Panc1 (cell line): ENCODE results near the gene POFUT2.

- RRBS, 2 experiments = no CpG with 5 or more reads among the region's 12 CpGs
Measured at GRCh38 chr21:44908392-44908899, 12.3 kb downstream of the ITGB2 start.

DNA sequence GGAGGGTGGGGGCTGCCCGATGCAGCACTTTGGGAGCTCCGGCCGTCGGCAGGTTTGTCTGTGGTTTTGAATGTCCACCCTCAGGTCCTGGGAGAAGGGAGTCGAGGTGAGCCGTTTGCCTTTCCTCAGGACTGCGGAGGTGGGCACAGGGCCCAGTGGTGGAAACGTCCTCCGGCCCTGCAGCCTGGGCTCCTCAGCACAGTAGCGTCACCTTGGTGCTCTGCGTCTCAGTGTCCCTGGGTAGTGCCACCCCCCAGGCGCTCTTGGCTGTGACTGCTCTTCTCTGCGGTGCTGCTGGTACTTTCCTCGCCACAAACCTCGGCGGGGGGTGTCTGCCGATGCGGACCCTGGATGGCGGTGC lies 14.6 kb downstream of the SLX9 start:
- RRBS, 2 experiments = no CpG with 5 or more reads among the region's 19 CpGs

GRCh38 chr21:45050023-45051023 lies 24.1 kb upstream of the ADARB1 start:
- RRBS, 2 experiments = no CpG with 5 or more reads among the region's 27 CpGs

DNA sequence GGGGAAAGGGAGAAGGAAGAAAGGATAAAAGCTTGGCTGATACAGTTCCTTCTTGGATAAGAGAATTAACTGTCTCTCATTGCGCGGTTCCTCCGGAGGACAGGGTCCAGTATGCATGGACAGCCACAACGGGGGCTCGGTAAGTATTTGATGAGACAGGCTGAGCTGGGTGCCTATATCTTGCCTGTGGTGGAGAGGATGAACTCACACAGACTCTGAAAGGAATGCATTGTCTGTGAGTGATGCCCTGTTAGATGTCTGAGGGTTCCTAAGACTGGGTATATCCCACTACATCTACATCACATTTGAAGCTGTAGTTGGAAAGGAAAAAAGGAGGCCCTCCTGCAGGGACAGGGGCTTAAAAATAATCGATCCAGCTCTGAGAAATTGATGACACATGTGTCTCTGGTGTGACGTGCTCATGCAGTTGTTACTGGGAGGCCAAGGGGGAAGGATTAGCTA lies 1.8 kb downstream of the ADARB1 start:
- RRBS, 2 experiments = no CpG with 5 or more reads among the region's 7 CpGs

DNA sequence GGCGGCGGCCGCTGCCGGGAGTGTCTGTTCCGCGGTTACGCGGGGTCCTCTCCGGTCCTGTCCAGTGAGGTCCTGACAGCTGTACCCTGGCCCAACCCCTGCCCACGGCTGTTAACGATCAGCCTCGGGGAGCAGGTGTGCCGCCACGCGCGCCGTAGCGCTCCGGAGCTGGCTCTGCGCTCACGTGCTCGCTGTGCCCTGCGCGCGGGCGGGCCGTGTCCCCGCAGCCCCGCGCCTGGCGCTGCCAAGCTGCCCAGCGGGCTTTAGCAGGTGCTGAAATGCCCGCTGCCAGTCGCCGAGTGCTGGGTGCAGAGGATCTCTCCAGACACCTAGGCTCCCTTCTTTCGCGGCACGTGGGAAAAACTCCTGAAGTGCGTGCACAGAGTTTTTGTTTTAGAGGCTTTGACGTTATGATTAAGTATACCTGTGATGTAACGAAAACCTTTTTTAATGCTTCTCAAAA lies 26.7 kb downstream of the ADARB1 start:
- RRBS, 2 experiments = 97% methylated on average over 4 to 16 of the region's 41 CpGs

GRCh38 chr21:45249745-45250163 lies 37.9 kb downstream of the POFUT2 start:
- RRBS, 2 experiments = no CpG with 5 or more reads among the region's 5 CpGs

DNA sequence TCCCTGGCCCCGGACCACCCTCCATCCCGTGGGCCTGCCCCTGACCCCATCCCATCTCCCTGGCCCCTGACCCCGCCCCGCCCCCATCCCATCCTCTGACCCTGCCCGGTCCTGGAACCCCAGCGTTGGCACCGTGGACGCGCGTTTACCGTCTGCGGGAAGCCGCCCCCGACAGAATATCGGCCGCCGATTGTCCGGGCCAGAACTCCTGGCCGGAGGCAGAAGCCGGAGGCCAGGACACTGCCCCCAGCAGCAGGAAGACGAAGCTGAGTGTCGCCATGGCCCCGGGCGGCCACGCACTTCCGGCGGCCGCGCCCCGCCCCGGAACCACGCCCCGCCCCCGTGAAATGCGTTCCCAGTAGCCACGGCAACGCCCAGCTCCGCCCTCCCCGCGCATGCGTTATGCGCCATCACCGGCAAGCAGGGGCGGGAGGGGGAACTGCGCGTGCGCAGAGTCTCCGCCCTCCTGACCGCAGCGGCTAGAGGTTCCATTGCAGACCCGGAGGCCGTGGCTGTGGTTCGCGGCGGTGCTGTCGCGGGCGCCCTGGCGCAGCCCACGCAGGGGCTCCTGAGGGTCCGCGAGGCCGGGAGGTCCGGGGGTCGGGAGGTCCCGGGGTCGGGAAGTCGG lies at the start of gene POFUT2:
POFUT2 (minus strand) TSS at position 304 of the 628 bp plus-strand sequence.
- RRBS, 2 experiments = under 1 to 4% methylated on average over 49 of the region's 68 CpGs

GRCh38 chr21:45302008-45303062 lies 14.6 kb upstream of the POFUT2 start:
- RRBS, 2 experiments = 92% methylated on average over 9 to 13 of the region's 58 CpGs

GRCh38 chr21:45374371-45375058 lies 30.4 kb upstream of the COL18A1 start:
- RRBS, 2 experiments = no CpG with 5 or more reads among the region's 13 CpGs

GRCh38 chr21:45411318-45412048 lies 6.5 kb downstream of the COL18A1 start:
- RRBS, 2 experiments = 13 to 55% methylated on average over 2 of the region's 32 CpGs

DNA sequence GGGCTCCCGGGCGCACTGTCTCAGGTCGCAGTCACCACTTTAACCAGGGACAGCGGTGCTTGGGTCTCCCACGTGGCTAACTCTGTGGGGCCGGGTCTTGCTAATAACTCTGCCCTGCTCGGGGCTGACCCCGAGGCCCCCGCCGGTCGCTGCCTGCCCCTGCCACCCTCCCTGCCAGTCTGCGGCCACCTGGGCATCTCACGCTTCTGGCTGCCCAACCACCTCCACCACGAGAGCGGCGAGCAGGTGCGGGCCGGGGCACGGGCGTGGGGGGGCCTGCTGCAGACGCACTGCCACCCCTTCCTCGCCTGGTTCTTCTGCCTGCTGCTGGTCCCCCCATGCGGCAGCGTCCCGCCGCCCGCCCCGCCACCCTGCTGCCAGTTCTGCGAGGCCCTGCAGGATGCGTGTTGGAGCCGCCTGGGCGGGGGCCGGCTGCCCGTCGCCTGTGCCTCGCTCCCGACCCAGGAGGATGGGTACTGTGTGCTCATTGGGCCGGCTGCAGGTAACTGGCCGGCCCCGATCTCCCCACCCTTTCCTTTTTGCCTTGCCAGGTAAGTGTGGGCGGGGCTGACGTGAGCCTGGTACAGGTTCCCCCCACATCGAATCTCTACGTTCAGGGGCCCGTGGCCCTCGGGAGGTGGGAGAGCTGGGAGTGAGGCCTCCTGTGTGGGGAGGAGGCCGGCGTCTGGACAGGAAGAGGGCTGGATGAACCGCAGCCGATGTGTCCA lies 51.6 kb downstream of the COL18A1 start:
- RRBS, 2 experiments = 58 to 87% methylated on average over 15 to 21 of the region's 50 CpGs

- RRBS, 2 experiments = 60 to 78% methylated on average over 4 of the region's 11 CpGs
Measured at GRCh38 chr21:45459652-45460093, 54.7 kb downstream of the COL18A1 start.

DNA sequence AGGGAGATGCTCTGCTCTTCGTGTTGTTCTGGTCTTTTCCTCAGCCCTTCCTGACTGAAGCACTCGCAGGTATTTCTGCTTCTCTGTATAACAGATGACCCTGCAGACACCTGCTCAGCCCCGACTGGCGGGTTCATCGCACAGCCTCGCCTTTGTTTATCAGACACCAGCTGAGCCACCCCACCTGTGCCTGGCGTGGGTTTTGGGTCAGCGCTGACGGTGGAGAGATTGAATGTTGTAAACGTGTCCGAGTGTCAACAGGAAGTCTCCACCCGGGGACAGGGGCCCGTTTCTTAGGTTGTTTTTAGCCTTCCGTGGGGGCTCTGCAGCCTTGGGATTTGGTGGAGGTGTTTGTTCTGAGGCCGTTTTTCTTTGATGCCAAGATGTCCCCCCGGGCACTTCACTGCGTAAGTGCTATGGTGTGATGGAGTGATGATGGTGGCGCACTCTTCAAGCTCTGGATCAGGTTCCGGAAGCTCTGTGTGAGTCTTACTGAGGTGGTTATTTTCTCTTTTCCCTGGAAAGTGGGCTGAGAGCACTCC lies 60.2 kb downstream of the COL18A1 start:
- RRBS, 2 experiments = 57 to 60% methylated on average over 4 to 7 of the region's 19 CpGs

GRCh38 chr21:45468286-45468785 lies 63.4 kb downstream of the COL18A1 start:
- RRBS, 2 experiments = 36% methylated on average over 2 of the region's 29 CpGs; no CpG with 5 or more reads in 1 of the 2 experiments

DNA sequence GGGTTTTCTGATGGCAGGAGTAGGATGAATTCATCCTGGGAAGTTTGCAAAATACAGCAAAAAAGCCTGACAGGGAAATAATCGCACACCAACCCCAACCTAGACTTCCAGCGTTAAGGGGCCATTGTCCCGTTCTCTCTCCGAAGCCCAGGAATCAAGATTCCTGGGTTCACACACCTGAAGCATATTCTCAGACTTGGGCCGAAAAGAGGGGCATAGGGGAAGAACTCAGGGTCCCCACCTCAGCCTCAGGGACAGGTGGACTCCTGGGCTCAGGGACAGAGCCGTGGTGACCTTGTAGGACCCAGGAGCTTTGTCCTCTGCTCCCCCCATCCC lies 53.7 kb downstream of the SLC19A1 start:
- RRBS, 2 experiments = no CpG with 5 or more reads among the region's 6 CpGs

DNA sequence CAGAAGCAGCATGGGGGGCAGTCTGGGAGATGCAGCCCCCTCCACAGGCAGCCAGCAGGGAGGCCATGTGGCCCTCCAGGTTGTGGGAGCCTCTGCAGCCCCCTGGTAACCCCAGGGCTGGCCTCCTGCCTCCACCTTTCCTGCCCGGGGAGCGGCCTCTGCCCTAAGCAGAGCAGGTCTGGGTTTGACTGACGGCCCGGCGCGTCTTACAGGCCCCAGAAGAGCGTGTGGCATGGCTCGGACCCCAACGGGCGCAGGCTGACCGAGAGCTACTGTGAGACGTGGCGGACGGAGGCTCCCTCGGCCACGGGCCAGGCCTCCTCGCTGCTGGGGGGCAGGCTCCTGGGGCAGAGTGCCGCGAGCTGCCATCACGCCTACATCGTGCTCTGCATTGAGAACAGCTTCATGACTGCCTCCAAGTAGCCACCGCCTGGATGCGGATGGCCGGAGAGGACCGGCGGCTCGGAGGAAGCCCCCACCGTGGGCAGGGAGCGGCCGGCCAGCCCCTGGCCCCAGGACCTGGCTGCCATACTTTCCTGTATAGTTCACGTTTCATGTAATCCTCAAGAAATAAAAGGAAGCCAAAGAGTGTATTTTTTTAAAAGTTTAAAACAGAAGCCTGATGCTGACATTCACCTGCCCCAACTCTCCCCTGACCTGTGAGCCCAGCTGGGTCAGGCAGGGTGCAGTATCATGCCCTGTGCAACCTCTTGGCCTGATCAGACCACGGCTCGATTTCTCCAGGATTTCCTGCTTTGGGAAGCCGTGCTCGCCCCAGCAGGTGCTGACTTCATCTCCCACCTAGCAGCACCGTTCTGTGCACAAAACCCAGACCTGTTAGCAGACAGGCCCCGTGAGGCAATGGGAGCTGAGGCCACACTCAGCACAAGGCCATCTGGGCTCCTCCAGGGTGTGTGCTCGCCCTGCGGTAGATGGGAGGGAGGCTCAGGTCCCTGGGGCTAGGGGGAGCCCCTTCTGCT lies 30.0 kb downstream of the SLC19A1 start:
- RRBS, 2 experiments = 34 to 58% methylated on average over 10 of the region's 39 CpGs

DNA sequence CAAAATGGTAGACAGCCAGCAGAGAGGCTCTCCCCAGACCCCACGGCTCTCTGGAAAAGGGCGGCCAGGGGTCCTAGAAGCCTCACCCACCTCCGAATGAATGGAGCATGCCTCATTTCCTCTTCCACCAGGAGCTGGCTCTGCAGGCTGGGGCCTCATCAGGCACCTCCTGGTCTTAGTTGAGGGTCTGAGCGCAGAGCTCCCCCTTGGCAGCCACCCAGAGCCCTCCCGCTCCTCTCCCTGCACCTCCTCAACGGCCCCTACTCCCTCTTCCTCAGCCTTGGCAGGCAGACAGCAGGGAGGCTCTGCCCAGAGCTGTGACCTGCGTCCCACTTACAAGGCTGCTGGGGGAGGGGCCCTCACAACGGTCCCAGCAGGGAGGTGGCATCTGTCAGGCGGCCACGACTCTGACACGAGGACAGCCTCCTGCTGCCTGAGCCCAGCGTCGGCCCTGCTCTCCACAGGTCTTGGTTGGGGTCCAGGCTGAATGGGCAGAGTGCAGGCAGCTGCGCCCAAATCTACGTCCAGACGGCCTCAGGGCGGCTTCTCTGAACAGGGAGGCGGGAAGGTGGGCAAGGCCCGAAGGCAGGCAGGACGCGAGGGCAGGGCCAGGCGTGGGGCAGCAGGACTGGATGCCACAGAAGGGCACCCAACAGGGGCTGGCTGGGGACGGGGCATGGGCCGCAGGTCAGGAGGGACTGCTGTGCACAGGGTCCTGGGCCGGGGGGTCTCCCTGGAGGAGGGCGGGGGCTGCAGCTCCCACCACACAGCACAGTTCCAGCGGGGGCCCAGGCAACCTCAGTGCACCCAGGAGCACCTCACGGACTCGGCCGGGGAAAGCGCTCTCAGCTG lies 7.6 kb downstream of the SLC19A1 start:
- RRBS, 2 experiments = 100% methylated on average over 2 of the region's 31 CpGs; no CpG with 5 or more reads in 1 of the 2 experiments

GRCh38 chr21:45554824-45555246 lies 12.6 kb upstream of the SLC19A1 start:
- RRBS, 2 experiments = no CpG with 5 or more reads among the region's 46 CpGs

GRCh38 chr21:45642326-45643326 lies 899 bp upstream of the PCBP3 start:
- RRBS, 2 experiments = 90 to 93% methylated on average over 49 of the region's 112 CpGs

DNA sequence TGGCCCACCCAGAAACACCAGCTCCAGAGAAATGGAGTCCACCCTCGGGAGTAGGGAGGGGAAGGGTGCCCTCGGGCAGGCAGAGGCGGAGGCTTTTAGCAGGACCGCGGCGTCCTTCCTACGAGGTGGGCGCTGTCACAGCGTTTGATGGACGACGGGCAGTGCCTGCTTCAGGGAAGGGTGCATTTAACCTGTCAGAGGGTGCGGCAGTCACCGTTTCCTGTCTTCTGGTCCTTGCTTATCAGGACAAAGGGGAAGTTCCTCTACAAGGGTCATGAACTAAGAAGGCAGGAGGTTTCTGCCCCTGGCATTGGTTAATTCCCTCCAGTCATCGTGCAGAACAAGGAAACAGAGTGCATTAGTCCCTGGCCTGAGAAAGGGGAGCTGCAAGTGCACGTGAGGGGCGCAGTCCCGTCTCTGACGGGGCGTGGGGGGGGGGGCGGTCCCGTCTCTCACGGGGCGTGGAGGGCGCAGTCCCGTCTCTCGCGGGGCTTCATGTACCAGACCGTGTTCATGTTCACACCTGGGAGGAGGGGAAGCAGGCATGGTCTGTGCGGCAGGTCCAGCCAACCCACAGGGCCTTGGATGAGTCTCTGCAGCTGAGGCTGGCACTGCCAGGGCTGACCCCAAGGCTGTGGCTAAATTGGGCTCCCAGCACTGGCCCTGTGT lies 89.4 kb upstream of the COL6A1 start:
- RRBS, 2 experiments = no CpG with 5 or more reads among the region's 29 CpGs